SP-49 (cell line): ENCODE measurements around the genes IRX1 and FASTKD3.

DNA sequence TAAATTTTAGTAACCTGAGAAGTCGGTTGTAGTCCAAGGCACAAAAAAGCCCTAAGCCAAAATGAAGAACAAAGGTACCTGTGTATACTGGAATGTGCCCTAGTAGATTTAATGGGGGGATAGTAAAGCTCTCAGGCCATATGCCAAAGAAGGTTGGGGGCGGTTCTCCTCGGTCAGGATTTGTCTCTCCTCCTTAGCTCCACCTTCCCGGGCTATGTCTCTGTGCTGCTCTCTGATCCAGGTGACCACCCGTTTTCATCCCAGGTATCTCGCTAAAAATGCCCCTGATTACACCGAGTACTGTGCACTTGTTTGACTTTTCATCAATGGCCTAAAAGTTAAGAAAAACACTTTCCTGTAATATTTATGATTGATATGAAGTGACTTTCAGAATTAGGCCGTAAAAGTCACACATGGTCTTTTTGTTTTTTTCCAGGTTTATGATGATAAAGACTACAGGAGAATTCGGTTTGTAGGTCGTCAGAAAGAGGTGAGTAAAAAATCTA is 731 bp downstream of the NDUFS6 start:
- PRO-cap = no peak

GRCh38 chr5:1881019-1881706 is 1.6 kb downstream of the IRX4 start:
- PRO-cap = no peak

- PRO-cap = no peak
Measured at GRCh38 chr5:1884083-1884589, 1.4 kb upstream of the IRX4 start.

DNA sequence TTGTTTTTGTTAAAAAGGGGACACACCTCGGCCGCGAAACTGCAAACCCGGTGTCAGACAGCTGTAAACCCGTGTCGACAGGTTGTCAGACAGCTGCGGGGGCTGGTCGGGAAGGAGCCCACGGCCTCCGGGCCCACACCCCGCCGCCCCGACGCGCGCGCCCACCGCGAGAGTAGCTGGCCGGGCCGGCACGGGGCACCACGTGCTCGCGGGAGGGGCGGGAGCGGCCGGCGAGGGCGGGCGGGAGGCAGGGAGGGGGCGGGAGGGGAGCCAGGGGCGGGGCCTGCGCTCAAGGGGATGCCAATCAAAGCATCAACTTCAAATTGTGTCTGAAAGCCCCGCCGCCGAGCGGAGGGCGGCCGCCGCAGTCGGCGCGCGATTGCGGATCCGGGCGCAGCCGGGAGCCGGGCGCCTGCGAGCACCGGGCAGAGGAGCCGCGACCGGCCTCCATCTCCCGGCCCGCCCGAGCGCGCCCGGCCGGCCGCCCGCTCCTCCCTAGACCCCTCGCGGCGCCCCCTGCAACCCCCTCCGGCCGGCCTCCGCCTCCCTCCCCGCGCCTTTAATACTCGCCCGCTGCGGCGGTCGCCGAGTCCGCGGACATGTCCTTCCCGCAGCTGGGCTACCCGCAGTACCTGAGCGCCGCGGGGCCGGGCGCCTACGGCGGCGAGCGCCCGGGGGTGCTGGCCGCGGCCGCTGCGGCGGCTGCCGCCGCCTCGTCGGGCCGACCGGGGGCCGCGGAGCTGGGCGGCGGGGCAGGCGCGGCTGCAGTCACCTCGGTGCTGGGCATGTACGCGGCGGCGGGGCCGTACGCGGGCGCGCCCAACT is at the start of gene IRX1:
IRX1 (plus strand) TSS at position 326 of the 825 bp plus-strand sequence.
- PRO-cap = no peak

GRCh38 chr5:4414107-4414344 is 726.1 kb upstream of the ADAMTS16 start:
- PRO-cap = no peak

- PRO-cap = no peak
Measured at GRCh38 chr5:4615346-4615704, 524.8 kb upstream of the ADAMTS16 start.

- PRO-cap = no peak
Measured at GRCh38 chr5:4901859-4902401, 238.2 kb upstream of the ADAMTS16 start.

DNA sequence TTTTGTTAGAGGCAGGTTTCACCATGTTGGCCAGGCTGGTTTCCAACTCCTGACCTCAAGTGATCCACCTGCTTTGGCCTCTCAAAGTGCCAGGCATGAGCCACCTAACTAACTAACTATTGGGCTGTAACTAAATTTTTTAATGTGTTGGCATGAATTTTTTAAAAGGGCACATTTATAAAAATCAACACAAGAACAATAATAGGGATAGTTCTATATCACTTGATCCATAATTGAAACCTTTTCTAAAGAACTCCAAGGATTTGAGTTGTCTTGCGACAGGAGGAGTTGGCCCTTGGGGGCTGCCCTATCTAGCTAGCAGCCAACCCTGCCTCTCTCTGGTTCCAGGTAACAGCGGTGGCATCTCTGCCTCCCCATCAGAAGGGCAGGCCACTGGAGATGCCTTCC is 393.2 kb downstream of the MED10 start:
- PRO-cap = no peak

DNA sequence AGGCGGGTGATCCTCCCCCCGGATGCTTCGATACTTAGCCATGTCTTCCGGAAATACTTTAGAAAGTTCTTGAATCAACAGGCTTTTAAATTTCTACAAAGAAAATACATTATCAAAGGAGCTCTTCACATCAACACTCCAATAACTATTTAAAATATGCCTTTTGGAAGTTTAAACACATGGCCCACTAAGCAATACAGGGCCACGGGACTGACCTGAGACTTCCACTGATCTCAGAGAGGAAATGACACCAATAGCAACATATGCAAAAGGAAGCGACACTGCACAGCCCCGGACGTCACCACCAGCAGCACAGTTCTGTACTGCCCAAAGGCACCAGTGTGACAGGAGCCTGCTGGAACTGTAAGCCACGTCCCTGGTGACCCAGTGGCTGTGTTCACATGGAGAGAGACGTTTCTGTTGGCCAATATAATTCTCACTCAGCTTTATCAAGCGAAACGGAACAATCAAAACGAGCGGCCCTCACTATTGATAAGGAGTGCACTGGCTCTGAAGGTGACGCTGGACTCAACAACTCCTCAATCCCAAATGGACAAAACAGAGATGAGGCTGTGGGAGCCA is 5.7 kb downstream of the MED10 start:
- PRO-cap = no peak

GRCh38 chr5:6452642-6453081 is 4.0 kb downstream of the UBE2QL1 start:
- PRO-cap = no peak

DNA sequence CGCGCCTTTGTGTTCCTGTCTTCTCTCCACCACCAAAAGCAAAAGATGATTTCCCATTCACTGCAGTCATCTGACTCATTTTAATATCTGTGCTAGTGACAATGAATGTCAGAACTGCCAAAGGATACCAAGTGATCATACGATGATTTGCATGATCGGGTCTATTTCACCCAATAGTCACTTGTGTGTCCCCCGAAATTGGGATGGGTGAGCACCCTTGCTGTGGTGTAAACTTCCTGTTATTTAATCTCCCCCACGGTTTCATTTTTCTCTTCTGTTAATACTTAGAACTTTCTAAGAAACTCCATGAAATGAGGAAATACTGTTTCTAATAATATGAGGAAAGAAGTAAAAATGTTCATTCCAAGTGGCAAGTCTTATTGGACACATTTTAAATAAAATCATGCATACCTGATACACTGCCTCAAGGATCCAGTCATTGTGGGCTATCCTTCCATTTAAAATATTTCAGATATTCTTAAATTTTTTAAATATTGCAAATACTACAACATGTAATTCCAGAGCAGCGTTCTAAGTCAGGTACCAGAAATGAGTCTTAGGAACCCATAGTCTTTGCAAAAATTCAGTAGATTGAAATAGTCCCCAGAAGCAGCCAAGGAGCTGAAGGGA is 43.6 kb downstream of the UBE2QL1 start:
- PRO-cap = no peak

DNA sequence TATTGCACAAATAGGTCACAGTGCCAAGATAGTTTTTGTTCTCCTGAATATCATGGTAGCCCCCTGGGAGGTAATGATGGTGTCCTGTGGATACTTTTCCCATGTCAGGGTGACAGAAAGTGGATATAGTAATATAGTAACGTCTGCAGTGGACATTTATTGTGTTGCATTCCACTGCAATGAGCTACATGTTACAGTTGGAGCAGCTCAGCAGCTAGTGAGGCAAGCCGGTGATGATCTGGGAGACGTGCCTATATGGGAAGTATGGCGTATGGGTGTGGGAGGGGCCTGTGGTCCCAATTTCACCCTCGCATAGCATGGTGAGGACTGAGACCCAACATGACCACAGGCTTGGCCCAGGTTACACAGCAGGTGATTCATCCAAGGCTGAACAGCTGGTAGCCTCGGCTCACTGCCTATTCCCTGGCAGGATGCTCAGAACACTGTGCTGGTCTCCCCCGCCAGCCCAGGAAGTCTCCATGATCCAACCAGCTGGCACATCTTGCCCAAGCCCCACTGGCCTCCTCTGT is 81.6 kb downstream of the NSUN2 start:
- PRO-cap = no peak

DNA sequence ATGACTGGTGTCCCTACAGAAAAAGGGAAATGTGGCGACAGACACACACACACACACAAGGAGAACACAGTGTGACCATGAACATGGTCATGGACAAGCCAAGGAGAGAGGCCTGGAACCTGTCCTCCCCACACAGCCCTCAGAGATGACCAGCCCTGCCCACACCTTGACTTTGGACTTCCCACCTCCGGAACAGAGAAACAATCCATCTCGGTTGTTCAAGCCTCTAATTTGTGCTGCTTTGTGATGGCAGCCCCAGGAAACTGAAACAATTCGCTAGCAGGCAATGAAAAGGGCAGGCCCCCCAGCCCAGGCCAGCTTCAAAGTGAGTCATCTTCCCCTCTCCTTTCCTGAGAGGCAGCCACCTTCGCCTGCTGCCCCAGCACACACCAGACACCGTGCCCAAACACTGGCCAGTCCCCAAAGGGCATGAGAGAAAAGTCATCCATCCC is 47.7 kb downstream of the NSUN2 start:
- PRO-cap = no peak

- PRO-cap = no peak
Measured at GRCh38 chr5:6592539-6593016, 40.3 kb downstream of the NSUN2 start.

- PRO-cap = no peak
Measured at GRCh38 chr5:6633975-6634642, 869 bp downstream of the SRD5A1 start.

GRCh38 chr5:6753725-6754250 is 40.6 kb downstream of the TENT4A start:
- PRO-cap = no peak

DNA sequence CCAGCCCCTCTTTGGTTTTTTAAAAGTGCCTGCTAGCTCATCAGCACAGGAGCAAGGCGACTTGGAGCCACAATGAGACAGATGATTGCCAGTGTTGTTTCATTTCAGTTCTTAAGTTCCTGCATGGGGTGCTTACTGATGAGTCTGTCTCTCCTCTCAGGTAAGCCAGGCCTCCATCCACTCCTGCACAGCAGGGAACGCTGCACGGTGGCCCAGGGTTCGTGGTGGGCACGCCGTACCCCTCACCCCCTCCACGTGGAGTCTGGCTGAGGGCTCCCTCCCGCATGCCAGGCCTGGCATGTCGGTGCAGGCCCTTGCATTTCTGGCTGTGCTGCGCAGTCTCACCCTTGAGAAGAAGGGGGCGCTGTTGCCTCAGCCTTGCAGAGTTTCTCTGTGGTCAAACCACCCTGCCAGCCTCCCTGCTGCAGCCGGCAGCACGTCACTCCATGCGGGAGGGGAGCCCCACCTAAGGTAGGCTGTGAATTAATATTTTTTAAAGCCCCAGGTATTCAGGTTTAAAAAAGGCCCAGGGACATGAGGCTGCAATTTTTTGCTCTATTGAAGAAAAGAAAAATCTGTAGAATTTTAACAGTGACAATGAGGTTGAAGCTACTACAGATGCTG is 52.4 kb downstream of the TENT4A start:
- PRO-cap = no peak

GRCh38 chr5:6827815-6828347 is 114.6 kb downstream of the TENT4A start:
- PRO-cap = unidirectional peak, plus-strand start at chr5:6828055

DNA sequence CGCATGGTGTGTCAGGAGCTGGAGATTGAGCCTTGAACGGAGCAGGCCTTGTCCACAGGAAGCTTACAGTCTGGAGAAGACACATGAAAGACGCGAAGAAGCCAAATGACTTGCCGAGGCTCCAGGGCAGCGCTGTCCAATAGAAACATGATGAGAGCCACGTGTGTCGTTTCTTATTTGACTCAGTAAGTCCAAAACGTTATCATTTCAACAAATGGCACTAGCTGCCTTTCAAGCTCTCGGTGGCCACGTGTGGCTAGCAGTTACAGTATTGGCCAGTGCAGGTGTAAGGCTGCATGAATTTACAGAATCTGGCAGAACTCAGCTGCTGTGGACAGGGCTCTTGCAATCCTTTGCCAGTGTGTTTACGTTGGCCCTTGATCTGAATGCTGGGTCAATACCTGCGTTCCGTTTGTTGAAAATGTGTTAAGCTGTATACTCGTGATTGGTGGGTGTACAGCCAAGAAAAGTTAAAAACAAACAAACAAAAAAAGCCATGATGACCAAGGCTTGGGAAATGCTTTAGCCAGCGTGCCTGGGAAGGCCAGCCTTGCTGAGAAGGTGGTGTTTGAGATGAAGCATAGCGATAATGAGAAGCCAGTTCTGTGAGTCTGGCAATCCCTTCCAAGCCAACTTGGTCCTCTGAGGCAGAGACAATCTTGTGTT is 601 bp upstream of the CFAP90 start:
- PRO-cap = no peak

DNA sequence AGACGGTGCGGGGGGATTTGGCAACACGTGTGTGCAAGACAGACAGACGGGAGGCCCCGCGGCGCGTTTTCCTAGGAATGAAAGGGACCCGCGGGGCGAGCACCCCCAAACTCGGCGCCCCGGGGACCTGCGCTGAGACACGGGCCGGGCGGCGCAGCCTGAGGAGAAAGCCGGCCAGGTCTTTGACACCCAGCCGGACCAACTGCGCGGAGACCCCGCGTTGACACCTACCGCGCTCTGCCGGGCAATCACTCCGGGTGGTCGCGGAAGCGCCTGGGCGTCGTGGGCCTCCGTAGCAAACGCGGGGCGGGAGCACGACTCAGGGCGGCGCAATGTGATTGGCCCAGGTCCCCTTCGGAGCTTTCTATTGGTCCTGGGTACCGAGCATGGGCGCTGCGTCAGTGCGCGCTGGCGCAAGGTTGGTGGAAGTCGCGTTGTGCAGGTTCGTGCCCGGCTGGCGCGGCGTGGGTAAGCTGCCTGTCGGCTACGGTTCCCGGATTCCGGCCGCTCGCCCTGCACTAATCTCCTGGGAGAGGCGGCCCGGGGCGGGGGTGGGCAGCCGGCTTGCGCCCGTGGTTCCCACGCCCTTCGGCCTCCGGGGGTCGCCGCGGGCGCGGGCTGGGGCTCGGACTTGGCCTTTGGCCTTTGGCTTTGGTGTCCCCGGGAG is at the start of gene FASTKD3:
FASTKD3 (minus strand) TSS at position 284 of the 667 bp plus-strand sequence.
- PRO-cap = bidirectional peak, plus-strand start at position 416 of the sequence, minus-strand start at position 259 of the sequence